ENCODE results near the genes PLEKHO2 and SPG21.

- PRO-cap, result no peak
Observed at GRCh38 chr15:64761787-64762188, 13.6 kb downstream of the RBPMS2 start.

DNA sequence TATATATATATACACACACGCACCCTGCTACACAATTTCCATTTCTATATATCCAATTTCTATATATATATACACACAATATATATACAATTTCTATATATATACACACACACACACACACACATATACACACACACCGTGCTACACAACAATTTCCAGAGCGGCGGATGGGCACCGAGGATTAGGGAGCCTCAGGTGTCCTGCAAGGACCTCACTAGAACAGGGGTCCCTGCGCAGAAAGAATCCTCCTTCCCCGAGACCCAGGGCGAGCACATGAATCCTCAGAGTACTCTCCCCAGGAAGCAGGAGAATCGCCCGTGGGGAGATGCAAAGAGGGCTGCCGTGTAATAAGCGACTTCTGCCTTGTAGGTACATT is 563 bp downstream of the PIF1 start:
- PRO-cap, result no peak

DNA sequence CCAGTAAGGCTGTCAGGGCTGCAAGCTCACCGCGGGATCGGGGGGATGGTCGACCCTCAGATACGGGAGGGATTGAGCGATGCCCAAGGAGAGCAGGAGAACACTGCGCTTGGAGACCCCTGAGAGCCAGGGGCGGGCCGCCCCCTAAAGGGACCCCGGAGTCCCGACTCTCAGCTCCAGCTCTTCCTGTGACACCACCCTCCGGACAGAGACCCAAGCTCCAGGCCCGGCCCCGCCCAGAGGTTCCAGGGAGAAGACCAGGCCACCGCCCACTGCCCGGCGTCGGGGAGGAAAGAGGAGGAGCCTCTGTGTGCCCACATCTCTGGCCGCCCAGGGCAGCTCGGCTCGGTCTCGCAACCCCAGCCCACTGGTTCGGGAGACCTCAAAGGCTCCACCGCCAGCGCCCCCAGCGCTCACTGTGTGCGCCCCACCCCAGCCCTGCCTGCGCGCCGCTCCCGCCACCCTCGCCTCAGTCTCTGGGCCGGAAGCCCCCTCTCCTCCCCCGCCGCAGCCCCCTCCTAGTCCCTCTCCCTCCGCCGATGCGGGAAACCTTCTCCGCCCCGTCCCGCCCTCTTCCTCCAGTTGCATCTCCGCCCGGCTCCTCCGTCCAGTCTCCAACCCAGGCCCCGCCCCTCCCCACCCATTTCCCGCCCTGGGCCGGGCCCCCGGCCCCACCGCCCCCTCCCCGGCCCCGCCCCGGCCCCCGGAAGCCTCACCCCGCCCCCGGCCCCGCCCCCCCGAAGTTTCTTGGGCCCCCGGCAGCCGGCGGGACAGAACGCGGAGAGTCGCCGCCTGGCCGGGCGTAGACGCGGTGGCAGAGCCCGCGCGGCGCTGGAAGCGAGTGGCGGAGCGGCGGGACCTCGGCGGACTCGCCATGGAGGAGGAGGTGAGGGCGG is at the start of gene PLEKHO2:
Gene PLEKHO2, plus strand, starts transcription at position 773 of the 896 bp plus-strand sequence.
- PRO-cap, result bidirectional peak, plus-strand start at position 773 of the sequence, minus-strand start at position 478 of the sequence

DNA sequence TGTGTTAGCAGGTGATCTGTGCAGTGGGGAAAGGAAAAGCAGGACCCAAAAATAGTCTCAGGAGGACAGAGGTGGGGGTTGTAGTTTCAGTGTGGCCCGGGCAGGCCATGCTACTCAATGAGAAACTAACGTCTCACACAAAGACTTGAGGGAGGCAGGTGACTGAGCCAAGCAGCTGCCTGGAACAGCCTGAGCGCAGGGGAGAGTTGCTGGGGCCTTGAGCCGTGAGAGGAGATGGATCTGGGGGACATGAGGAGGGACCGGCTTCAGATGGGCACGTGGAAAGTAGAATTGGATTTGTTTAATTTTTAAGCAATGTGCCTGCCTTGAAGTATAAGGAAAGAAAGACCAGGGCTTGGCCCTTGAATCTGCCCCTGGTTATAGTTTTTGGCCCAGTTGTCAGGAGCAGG is 18.6 kb downstream of the ANKDD1A start:
- PRO-cap, result no peak

DNA sequence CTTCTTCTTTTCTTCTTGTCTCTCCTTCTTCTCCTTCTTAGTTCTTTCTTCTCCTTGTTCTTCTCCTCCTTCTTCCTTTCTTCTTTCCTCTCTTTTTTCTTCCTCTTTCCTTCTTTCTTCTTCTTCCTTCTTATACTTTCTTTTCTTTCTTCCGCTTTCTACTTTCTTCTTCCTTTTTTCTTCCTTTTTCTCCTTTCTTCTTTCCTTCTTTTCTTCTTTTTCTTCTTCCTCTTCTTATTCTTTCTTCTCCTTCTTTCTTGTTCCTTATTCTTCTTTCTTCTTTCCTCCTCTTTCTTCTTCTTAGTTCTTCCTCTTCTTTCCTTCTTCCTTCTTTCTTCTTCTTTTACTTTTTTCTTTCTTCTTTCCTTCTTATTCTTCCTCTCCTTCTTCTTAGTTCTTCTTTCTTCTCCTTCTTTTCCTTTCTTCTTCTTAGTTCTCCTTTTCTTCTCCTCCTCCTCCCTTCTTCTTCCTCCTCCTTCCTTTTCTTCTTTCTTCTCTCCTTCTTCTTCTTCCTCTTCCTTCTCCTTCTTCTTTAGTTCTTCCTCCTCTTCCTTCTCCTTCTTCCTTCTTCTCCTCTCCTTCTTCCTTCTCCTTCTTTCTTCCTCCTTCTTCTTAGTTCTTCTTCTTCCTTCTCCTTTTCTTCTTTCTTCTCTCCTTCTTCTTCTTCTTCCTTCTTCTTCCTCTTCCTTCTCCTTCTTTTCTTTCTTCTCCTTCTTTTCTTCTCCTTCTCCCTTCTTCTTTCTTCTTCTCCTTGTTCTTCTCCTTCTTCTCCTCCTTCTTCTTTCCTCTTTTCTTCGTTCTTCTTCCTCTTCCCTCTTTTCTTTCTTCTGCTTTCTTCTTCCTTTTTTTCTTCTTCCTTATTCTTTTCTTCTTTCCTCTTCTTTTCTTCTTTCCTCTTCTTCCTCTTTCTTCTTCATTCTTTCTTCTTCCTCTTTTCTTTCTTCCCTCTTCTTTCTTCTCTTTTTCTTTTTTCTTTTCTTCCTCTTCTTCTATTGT is 36.5 kb downstream of the SPG21 start:
- PRO-cap, result no peak

- PRO-cap, result bidirectional peak, plus-strand start at chr15:64990092, minus-strand start at chr15:64989896
Observed at GRCh38 chr15:64989253-64990243, at the start of gene SPG21. Gene SPG21 (minus strand): TSS chr15:64989914.

- PRO-cap, result no peak
Observed at GRCh38 chr15:65088654-65089173, 12.2 kb downstream of the KBTBD13 start.

DNA sequence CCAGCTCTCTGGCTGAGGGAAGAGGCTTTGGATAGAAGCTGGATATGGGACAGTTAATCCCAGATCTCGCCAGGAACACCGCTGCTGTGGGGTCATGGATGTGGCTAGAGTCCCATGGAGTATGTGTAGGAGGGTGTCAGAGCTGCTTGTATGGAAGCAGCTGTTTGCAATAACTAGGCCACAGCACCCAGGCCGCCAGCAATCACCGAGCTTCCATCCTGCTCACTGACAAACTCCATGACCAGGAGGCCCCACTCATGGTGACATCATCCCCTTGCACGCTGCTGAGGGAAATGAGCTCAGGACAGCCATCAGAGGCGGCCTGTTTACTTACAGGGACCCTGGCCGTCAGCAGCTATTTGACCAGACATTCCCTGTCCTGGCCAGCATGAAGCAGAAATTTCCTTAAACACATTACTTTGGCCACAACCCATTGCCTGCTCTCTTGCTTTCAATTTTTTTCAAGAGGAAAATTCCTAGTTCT is 34.2 kb upstream of the CILP start:
- PRO-cap, result no peak

- PRO-cap, result bidirectional peak, plus-strand start at chr15:65303981, minus-strand start at chr15:65303929; bidirectional peak, plus-strand start at chr15:65304725, minus-strand start at chr15:65304403
Observed at GRCh38 chr15:65303409-65304495, 17.1 kb upstream of the PARP16 start.

- PRO-cap, result bidirectional peak, plus-strand start at chr15:65304725, minus-strand start at chr15:65304403; unidirectional peak, plus-strand start at chr15:65304768
Observed at GRCh38 chr15:65304524-65305879, 18.3 kb upstream of the PARP16 start.

DNA sequence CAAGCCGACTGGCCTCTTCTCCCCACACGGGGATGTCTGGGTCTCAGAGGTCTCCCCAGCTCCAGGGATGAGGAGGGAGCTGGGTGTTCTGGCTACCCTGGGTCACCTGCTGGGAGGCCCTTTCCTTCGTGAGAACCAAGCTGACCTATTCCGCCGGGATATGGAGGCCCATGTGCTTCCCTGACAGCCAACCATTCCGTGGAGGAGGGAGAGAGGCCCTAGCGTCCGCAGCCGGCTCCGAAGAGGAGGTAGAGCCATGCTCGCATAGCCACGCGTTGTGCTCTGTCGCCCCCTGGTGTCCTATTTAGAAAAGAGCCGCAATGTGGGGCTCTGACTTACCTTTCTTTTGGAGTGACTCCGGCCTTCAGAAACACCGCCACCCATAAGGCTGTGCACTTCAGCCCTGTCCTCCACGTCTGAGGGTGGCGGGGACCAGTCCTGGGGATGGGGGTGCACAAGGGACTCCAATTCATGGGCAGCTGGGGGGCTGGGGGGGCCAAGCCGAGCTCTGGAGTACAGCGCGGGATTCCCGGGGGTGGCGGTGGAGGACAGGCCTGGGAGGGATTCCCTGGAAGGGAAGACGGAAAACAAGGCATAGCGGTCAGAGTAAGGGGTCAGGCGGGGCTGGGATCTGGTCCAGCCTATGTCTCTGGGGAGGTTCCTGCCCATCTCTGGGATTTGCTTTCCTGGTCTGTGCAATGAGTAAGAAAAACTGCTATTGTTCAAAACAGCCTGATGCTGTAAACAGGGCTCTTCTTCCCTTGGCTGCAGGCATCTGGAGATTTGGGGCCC is 7.9 kb upstream of the IGDCC3 start:
- PRO-cap, result no peak

- PRO-cap, result no peak
Observed at GRCh38 chr15:65534272-65534819, 4.1 kb downstream of the HACD3 start.

- PRO-cap, result no peak
Observed at GRCh38 chr15:65578626-65579474, 32.1 kb downstream of the INTS14 start.

DNA sequence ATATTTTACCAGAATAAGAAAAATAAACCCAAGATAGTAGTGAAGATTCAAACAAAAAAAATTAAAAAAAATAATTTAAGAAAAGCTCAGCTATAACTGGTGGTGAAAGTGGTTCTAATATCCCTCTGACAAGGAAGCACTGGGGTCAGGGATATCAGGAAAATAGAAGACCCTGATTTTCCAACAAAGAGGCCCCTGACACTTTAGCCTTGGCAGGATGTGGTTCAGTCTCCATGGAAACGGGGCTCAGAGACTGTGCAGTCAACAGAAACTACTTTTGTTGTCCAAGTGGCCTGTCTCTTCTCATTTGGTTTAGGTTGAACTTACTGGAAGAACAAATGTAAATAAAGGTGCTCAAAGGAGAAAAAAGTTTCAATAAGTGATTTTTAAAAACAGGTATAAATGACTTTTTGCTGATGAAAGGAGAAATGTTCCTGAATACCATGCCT is 27.2 kb downstream of the INTS14 start:
- PRO-cap, result no peak

DNA sequence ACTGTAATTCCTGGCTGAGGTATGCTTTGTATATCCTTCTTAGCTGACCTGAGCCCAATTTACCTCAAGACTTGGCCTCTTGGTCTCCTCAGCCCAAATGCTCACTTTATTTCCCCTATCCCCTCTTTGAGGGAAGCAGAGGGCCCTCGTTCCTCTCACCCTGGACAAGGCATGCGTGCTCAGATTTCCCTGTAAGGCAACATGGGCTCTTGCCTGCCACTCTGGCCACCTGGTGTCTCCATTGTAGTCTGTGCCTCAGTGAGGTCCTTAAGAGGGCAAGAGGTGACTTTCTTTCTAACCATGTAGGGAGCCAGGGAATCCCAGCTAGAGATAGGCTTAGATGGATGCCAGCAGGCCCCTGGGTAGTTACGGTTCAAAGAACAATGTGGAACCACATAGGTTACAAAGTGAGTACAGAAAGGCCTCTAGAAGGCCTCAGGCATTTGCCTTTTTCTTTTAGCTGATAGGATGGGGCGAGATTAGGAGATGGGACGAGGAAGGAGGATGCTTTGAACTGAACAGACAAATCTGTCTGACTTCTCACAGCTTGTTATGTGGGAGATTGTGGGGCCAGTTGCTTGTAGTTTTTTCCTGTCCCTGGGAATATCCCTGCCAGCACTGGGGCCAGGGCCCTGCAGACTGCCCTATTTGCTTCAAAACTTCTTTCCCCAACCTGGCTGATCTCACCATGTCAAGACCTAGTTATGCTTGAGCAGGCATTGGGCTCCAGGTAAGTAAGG is 1.1 kb upstream of the INTS14 start:
- PRO-cap, result no peak

- PRO-cap, result no peak
Observed at GRCh38 chr15:65783842-65784393, 8.2 kb downstream of the DENND4A start.

- PRO-cap, result unidirectional peak, minus-strand start at chr15:65871027
Observed at GRCh38 chr15:65870875-65871366, 1.6 kb downstream of the RAB11A start.

GRCh38 chr15:65906226-65906754 is 37.0 kb downstream of the RAB11A start:
- PRO-cap, result no peak

GRCh38 chr15:66408606-66409212 is 22.0 kb downstream of the MAP2K1 start:
- PRO-cap, result no peak

DNA sequence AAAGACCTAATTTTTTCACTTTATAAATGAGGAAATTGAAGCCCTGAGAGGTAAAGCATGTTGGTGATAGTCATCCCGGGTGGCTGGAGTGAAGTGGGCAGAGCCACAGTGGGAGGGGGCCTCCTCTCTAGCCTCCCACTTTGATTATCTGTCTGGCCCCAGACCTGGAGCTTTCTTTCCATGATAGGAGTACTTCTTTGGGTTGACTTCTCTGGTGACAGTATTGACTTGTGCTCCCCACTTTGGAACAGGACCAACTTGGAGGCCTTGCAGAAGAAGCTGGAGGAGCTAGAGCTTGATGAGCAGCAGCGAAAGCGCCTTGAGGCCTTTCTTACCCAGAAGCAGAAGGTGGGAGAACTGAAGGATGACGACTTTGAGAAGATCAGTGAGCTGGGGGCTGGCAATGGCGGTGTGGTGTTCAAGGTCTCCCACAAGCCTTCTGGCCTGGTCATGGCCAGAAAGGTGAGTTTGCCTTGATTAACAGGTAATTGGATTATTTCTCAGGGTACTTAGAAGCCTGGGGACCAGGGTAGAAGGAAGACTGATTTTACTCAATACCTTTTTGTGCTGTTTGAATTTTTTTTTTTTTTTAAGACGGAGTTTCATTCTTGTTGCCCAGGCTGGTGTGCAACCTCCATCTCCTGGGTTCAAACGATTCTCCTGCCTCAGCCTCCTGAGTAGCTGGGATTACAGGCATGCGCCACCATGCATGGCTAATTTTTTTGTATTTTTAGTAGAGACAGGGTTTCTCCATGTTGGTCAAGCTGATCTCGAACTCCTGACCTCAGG is 48.3 kb downstream of the MAP2K1 start:
- PRO-cap, result no peak